Thoracic aorta (tissue), 1 donor: Measurements from ENCODE around the genes LCE5A, LCE3D, LCE1F, LCE7A, SPRR2A, PGLYRP4, SLC27A3 and CRTC2.

DNA sequence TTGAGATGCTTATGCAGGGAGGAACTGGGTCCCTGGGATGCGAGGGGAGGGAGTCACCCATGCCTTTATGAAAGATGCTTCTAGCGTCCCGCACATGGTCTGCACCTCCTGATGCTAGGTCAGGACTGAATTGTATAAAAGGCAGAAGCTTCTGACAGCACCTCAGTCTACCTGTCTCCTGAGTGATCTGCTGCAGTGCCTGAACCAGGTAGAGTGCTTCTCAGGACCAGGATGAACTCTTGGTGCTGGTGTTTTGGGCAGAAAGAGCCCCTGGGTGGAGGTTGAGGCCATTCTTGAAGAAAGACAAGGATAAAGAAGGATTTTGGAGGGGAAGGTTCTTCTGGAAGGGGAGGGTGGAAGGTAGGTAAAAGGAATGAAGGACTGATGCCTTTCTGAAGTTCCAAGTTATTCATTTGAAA, at the start of gene LCE5A:
TSS of gene LCE5A (plus strand) at position 165 of the 419 bp plus-strand sequence.
- RAMPAGE, long total RNA, result no peak

DNA sequence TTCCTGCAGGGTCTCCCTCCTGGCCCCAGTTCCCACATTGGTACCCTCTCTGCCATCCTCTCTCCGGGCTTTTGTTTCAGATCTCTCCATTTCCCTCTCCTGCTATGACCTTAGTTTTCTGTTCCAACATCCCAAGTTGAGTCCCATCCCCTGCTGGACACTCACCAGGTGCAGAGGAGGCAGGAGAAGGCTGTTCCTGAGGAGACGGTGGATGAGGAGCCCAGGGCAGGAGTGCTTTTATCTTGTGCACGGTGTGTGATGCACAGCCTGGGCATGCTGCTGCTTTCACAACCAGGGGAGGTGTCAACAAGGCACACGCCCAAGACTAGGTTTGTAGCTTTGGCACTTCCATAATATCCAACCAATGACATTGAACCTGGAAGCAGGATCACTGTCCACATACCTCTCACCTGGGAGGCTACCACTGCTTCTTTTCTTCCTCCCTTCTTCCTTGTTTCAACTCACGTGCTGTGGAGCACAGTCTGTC, at the start of gene LCE3D:
TSS of gene LCE3D (minus strand) at position 213 of the 487 bp plus-strand sequence.
- RAMPAGE, long total RNA, result no peak

- RAMPAGE, long total RNA, result no peak
These were observed at the start of gene LCE1F for GRCh38 chr1:152774879-152775373. LCE1F (plus strand) TSS chr1:152775140.

DNA sequence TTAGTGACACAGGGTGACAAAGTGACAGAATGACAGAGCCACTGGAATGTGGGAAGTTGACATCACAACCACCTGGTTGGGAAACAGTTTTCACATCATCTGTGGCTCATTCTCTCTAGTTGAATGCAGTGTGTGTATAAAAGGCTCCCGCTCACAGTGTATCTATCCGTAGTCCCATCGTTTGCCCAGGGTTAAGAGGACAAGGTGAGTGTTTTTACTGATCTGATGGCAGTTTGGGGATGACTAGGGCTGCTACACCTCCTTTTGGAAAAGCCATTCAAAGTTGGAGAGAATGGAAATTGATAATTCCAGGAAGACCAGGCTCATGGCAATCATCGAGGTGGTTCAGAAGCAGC, at the start of gene LCE7A:
TSS of gene LCE7A (plus strand) at position 169 of the 356 bp plus-strand sequence.
- RAMPAGE, long total RNA, result no peak

- RAMPAGE, long total RNA, result no peak
These were observed at the start of gene SPRR2A for GRCh38 chr1:153057267-153057781. SPRR2A (minus strand) TSS chr1:153057512.

- RAMPAGE, long total RNA, result no peak
These were observed 9.6 kb upstream of the SPRR2F start for GRCh38 chr1:153122690-153123577.

GRCh38 chr1:153348716-153349269, at the start of gene PGLYRP4:
PGLYRP4 (minus strand) TSS chr1:153348841.
- RAMPAGE, long total RNA, result no peak

DNA sequence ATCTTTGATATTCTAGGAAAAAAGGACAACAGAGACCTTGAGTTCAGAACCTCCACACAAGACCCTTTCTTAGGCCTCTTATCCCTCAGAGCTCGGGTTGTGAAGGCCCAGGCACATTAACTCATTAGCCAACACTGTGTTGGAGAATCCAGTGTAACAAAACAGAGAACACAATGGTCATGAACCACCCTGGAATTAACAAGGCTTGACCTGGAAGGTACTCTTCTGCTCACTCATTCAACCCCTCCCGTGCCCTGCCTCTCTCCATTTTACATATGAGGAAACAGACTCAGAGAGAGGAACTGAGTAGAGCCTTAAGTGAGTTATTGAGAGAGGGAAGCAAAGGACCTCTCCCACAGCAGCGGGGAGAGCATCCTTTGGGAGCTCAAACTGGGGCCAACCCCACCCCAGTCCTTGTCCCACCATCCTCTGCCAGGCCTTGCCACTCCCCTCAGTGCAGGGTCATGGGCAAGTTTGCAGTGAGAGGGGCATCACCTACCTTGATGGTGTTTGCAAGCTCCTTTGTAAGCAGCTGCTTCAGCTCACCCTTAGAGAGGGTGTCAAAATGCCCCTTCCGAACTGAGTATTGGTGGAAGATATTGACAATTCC, 1.4 kb downstream of the S100A12 start:
- RAMPAGE, long total RNA, result no peak

GRCh38 chr1:153490152-153491234, 30.0 kb upstream of the S100A7 start:
- RAMPAGE, long total RNA, result no peak

GRCh38 chr1:153572469-153573065, 6.9 kb upstream of the S100A2 start:
- RAMPAGE, long total RNA, result no peak

DNA sequence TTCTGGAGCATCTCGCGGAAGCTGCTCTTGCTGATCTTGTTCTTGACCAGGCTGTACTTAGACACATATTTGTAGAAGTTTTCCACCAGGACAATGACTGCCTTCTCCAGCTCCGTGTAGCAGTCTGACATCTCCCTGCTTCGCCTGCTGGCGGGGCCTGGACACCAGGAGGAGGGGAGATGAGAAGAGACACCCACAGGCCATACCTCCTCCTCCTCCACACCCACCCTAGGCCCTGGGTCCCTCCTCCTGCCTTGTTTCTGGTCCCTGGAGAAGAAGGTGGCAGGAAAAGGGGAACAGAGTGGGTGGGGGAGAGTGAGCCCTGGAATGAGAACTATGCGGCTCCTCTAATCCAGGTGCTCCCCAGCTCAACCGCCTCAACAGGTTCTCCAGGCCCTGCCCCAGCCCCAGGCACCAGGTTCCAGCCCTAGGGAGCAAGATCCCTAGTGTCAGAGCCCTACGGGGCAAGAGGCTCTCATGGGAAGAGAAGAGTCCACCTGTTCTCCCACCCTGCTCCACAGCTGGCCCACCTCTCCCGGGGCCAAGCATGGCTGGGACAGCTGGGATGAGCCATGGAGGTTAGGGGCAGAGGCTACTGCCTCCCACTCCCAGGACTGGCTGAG, 4.8 kb downstream of the S100A16 start:
- RAMPAGE, long total RNA, result no peak

DNA sequence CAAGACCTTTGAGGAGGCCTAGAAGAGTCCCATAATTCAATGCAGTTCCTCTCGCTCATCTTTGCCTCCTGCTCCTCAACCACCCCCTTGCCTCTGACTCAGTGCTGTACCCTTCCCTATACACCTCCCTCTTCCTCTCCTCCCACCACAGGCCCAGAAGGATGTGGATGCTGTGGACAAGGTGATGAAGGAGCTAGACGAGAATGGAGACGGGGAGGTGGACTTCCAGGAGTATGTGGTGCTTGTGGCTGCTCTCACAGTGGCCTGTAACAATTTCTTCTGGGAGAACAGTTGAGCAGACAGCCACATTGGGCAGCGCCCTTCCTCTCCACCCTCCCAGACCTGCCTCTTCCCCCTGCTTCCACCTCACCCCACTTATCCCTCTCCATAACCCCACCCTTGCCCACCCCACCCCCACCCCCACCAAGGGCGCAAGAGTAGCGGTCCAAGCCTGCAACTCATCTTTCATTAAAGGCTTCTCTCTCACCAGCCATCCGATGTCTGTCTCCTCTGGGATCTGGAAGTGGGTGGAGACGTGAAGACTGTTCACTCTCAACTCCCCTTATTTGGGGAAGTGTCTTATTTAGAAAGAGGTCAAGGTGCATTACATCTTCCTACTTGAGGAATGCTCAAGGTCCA, 2.2 kb upstream of the CHTOP start:
- RAMPAGE, long total RNA, result no peak

GRCh38 chr1:153677606-153678074, 848 bp upstream of the NPR1 start:
- RAMPAGE, long total RNA, result no peak

DNA sequence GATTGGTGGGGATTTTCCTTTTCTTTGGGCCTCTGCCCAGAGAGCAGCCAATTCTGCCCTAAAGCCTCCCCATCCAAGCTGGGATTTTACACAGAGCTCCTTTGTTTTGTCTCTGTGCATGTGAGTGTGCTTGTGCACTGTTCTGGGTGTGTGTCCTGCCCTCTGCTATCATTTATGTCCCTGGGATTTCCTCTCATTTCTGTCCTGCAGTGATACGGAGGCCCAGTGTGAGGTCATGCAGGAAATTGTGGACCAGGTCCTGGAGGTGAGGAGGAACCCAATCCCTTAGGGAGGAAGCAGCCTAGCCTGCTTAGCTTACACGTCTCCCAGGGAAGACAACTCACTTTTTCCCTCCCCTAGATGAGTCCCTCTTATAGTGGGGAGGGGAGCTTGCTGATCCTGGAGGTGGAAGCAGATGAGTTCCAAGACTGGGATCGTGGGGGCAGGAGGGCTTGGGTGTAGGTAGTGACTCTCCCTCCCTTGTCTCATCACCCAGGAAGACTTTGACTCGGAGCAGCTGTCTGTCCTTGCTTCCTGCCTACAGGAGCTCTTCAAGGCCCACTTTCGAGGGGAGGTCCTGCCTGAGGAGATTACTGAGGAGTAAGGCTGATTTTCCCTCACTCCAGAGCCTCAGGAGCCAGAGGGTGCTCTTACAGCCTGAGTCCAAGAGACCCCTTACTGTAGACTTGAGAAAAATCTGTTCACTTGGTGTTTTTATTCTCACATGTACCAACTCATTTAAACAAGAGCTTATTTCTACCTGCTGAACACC, 11.4 kb upstream of the SLC27A3 start:
- RAMPAGE, long total RNA, result no peak

DNA sequence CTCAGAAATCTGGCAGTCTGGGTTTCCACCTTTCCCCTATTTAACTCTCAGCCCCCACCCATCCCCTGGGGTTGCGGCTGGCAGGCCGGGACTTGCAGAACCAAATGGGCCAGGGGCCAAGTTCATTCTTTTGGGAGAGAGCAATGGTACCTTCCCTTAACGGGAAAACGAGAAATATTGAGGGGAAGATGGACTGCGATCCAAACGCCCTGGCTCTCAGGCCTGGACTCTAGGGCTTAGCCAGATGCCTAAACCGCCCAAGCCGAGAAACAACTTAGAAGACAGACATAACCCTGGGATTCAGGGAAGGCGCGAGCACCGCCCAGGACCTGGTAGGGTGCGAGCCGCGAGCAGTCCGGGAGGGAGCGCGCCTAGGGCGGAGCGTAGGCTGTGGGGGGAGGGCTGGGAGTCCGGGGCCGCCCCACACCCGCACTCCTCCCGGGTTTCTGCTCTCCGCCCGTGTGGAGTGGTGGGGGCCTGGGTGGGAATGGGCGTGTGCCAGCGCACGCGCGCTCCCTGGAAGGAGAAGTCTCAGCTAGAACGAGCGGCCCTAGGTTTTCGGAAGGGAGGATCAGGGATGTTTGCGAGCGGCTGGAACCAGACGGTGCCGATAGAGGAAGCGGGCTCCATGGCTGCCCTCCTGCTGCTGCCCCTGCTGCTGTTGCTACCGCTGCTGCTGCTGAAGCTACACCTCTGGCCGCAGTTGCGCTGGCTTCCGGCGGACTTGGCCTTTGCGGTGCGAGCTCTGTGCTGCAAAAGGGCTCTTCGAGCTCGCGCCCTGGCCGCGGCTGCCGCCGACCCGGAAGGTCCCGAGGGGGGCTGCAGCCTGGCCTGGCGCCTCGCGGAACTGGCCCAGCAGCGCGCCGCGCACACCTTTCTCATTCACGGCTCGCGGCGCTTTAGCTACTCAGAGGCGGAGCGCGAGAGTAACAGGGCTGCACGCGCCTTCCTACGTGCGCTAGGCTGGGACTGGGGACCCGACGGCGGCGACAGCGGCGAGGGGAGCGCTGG, at the start of gene SLC27A3:
TSS of gene SLC27A3 (plus strand) at position 538 of the 1,011 bp plus-strand sequence.
- RAMPAGE, long total RNA, result start-site peak on the minus strand centred at position 34 of the sequence, 395 bp wide, 6 reads

DNA sequence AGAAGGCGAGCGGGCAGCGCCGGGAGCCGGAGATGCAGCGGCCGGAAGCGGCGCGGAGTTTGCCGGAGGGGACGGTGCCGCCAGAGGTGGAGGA, 521 bp downstream of the SLC27A3 start:
- RAMPAGE, long total RNA, result no peak

DNA sequence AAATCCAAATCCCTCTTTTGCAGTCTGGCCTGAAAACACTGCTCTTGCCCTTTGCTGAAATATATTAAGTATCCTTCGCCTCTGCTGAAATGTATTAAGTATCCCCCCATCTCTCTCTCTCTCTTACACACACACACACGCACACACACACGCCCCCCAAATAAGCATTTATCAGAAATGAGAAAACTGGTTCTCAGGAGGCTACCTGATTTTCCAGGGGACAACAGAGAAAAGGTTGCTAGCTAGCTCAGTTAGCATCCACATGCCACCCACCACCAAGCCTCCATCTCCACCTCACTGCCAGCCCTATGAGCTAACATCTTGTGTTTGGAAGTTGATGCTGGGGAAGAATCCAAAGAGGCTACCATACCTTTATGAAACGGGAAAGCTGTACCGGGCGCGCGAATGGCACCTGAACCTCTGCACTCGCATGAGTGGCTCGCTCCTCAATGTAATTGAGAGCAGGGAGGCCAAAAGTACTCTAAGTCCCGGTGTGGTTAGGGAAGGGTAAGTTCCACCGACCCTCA, 1.2 kb downstream of the GATAD2B start:
- RAMPAGE, long total RNA, result no peak

- RAMPAGE, long total RNA, result start-site peak on the minus strand at chr1:153958594-153958629, 120 reads
These were observed at the start of gene CRTC2 for GRCh38 chr1:153958137-153959099. CRTC2 (minus strand) TSS chr1:153958612.

DNA sequence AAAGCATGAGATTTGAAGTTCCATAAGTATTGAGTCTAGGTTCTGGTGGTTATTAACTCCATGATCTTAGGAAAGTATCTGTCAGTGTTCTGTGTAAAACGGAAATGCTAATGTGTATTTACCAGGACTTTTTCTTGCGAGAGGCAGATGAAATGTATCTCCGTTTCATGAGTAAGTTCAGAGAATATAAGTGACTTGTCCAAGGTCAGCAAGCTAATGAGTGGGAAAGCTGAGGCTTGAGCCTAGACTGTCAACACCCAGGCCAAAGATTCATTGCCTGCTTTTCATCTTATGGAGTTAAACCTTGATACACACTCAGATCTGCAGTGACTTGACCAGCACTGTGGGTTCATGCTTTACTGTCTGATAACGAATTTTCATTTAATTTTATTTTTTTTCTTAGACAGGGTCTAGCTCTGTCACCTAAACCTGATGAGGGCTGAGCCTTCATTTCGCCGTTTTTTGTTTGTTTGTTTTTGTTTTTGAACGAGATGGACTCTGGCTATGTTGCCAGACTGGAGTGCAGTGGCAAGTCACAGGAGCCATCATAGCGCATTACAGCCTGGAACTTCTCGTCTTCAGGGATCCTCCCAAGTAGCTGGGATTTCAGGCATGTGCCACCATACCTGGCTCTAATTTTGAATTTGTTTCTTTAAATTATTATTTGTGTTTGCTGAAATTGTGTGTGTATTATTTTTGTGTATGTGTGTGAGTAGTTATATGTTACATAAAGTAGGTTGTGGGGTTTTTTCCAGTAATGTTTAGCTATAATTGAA, 944 bp upstream of the JTB start:
- RAMPAGE, long total RNA, result no peak

- RAMPAGE, long total RNA, result no peak
These were observed 15.7 kb downstream of the TPM3 start for GRCh38 chr1:154175962-154176802.